Metastatic Lung Carcinoma in the Adrenal Gland (tissue), 1 donor: Measurements from ENCODE around the gene TSPAN11.

DNA sequence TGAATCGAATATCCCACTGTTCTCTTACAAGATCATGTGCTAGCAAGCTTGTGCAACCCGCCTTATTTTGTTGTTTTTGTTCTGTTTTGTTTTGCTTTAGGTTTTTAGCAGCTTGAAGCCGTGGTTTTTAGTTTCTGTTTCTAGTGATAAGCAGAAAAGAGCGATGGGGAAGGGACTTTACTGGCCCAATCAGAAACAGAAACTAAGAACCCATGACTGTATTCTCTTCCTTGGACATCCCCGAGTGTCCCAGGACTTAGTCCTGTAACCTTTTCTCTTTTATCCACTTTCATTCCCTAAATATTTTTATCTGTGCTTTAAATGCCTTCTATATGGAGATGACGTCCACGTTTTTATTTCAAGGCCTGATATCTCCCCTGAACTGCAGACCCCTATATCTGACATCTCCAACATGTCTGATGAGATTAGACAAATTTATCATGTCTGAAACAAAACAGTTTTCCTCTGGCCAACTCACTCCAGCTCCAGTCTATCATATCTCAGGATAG, 353.1 kb downstream of the CCDC91 start:
- PRO-cap, result no peak

- PRO-cap, result no peak
Measured at GRCh38 chr12:28587160-28587540, 396.9 kb downstream of the CCDC91 start.

DNA sequence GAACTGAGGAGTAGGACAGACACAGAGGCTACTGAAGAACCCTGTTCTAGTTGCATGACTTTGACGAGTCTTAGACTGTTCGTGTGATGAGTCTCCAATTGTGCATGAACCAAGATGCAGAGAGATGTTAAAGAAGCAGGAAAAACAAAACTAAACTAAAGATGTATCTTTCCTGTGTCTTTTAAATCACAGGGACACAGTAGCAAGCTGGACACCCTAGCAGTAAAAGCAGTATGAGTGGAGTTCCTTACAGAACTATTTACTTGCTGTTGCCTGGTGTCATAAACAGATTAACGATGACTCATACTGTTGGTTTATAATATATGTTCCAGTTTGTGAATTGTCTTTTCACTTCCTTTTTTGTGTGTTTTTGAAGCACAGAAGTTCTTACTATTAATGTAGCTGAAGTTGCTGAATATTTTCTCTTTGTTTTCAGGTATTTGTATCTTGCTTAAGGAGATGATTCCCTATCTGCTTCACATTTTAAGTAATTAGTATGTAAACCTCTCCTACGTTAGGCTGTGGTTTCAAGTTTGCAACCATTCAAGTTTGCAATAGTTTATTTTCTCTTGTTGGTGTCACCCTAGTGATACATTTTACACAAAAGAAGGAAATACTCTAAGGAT, 15.7 kb downstream of the FAR2 start:
- PRO-cap, result no peak

- PRO-cap, result no peak
Measured at GRCh38 chr12:29208166-29208495, 59.1 kb downstream of the FAR2 start.

- PRO-cap, result bidirectional peak, plus-strand start at chr12:29380730, minus-strand start at chr12:29380612
Measured at GRCh38 chr12:29380340-29381041, 481 bp downstream of the ERGIC2 start.

DNA sequence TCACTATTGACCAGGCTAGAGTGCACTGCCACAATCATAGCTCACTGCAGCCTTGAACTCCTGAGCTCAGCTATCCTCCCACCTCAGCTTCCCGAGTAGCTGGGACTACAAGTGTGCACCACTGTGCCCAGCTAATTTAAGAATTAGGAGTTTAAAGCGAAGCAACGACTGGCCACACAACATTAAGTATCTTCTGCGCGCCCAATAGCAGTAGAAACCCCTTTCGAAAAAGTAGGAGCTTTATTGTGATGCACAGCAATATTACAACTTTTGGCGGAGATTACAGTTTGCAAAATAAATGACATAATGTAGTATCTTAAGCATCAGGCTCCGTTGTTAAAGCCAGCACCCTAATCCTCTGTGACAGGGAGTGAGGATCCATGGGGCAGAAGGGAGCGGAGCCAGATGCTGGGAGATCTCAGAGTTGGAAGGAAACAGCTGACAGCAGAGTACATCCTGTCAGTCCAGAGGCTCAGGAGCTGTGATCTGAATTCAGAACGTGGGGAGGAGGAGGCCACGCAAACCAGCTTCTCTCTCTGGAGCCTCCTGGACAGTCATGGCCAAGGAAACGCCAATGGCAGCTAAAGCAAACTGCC, 55.8 kb downstream of the TMTC1 start:
- PRO-cap, result no peak

DNA sequence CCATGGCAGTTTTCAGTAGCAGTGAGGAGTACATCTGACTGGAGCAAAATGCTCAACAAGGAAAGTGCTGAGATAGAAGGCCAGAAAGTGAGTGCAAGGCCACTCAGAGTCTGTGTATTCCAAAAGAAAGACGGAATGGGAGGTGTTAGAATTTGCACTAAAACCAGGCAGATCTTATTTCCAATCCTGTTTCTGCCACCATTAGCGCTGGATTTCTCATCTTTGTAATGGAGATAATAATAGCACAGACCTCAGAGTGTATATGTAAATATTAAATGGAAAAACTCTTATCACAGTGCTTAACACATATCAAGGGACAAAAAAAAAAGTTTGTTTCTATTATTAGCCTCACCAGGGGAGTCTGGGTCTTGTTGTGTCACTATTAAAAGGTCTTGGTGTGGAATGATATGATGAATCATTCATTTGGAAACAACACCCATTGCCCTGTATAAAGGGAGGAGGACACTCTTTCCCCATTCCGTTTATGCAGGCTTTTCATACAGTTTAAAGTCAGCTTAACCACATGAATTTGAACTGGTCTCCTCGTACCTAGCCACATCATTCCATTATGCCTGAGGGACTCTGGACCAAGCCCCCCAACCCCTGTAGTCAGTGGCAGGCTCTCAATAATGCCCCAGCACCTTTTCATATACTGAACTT, 349.6 kb downstream of the IPO8 start:
- PRO-cap, result no peak

DNA sequence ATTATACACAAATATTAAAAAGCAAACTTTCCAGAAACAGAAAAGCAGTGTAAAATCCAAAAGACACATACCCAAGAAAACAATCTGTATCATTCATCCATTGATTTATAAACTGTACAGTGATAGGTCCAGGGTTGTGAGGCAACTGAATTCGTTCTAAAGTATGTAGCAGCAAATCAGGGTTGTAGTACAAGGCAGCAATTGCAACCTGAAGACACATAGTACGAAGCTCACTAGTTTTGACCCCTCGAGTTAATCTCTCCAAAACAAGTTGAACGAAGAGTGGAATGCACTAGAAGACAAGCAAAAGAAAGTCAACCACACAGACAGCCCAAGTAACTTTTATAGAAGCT, 56.2 kb downstream of the IPO8 start:
- PRO-cap, result no peak

DNA sequence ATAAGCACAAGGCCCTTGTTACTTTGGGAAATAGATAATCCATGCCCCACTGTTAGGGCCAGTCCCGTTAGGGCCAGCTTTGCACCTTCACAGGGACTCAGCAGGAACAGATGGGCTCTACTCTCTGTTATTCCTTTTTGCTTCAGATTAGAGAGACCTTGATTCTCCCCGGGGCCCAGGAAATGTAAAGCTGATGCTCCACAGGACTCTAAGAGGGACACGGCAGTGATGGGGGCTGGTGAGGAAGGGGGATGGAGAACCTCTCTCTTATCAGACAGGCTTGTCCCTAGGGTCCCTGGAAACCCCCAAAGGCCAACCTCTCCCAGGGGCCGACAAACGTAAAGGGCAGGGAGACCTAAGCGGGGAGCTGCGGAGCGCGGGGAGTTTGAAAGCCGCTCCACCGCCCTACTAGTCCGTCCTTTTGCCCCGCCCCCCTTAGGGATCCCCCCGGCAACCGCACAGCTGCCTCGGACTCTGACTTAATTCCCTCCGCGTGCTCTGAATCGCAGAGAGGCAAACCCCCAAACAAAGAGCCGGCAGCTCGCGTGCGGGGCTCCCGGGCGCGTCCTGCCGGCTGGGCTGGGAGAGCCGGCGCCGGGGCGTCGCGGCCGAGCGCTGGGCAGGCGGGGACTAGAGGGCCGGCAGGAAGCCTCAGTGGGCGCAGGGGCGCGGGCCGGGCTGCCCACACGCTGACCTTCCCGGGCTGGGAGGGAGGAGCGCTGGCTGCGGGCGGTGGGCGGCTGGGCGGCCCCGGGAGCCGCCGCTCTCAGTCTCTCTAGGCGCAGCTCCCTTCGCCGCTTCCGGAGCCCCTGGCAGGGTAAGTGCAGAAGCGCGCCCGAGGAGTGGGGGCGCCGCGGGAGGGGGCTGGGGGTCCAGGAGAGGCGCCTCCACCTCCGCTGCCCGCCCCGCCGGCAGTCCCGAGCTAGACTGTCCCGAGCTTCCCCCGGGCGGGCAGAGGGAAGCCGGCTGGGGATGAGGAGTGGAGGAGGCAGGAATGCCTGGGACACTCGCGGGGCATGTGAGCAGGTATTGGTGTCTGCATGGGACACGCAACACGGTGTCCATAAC, at the start of gene TSPAN11:
TSS of gene TSPAN11 (plus strand) at position 769 of the 1,068 bp plus-strand sequence.
- PRO-cap, result no peak

DNA sequence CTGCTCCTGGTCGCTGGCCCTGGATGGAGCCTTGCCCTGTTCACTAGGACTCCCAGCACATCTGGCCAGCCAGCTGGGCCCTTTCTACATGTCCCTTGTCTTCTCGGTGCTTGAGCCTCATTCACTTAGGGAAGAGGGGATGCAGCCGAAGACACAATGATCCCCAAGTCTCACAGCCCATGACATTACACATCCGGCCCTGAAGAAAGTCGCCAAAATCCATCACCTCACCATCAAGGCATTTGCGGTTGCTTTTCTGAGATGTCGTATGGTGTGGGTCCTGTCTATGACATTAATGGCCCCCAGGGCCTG, 19.0 kb downstream of the TSPAN11 start:
- PRO-cap, result no peak

GRCh38 chr12:31324532-31324735, 1.5 kb downstream of the SINHCAF start:
- PRO-cap, result bidirectional peak, plus-strand start at chr12:31324688, minus-strand start at chr12:31324501

DNA sequence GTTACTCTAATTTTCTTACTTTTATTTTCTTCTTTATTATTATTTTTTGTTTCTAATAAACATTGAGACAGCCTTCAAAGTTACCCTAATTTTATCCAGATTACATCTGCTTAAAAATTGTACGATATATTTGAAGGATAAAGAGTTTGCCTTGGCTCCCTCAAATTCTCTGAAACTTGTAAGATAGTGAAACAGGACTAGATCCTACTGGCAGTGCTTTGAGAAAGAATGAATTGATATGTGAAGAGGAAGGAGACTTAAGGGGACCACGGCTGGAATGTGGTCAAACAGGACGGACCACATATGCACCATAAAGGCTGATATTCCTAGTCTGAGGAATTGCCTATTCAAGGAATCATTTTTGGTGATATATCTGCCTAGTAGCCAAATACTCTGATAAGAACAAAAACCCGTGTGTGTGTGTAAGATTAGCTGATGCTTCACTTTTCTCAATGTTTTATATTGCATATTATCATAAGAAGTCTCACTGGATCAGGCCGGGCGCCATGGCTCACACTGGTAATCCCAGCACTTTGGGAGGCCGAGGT, 14.3 kb upstream of the SINHCAF start:
- PRO-cap, result no peak

GRCh38 chr12:31353765-31354529, 28.0 kb upstream of the SINHCAF start:
- PRO-cap, result no peak

- PRO-cap, result unidirectional peak, plus-strand start at chr12:31355682
Measured at GRCh38 chr12:31355410-31355774, 29.4 kb upstream of the SINHCAF start.

DNA sequence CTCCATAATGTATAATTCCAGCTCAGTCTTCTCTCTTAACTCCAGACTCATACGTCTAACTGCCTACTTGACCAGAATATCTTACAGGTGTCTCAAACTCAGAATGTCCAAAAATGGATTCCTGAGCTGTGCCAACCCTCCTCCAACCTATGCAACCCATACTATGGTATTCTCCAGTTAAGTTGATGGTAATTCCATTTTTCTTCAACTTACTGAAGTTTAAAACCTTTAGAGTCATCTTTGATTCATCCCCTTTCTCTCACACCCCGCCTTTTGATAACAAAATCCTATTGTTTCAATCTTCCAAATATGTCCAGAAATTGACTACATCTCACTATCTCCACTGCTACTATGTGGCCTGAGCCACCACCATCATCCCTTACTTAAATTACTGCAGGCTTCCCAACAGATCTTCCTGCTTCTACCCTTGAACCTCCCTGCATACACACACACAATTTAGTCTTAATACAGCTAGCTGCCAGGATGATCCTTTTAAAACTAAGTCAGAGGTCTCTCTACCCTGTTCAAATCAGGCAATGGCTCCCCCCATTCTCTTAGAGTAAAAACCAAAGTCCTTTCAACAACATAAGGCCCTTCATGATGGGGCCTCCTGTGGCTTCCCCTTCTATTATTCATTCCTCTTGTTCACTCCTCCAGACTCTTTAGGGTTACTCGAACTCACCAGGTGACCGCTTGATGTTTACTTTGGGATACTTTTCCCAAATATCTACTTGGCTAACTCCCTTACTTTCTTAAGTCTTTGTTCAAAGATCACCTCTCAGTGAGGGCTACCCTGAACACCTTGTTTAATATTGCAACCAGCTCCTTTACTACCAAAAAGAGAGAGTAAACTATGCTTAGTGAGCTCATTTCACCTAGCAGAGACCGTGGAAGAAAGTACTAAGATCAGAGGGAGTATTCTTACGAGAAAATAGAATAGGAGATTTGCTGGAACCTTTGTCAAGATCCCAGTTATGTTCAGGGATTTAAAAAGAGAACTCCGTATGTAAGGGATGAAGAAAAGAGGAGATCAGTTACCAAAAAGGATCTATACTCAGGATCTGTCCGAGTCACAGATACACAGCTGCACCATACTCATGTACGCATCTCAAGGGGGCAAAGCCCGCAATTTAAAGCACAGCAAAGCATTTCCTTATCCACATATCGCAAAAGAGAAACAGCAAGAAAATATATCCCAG, 30.4 kb downstream of the DENND5B start:
- PRO-cap, result no peak

DNA sequence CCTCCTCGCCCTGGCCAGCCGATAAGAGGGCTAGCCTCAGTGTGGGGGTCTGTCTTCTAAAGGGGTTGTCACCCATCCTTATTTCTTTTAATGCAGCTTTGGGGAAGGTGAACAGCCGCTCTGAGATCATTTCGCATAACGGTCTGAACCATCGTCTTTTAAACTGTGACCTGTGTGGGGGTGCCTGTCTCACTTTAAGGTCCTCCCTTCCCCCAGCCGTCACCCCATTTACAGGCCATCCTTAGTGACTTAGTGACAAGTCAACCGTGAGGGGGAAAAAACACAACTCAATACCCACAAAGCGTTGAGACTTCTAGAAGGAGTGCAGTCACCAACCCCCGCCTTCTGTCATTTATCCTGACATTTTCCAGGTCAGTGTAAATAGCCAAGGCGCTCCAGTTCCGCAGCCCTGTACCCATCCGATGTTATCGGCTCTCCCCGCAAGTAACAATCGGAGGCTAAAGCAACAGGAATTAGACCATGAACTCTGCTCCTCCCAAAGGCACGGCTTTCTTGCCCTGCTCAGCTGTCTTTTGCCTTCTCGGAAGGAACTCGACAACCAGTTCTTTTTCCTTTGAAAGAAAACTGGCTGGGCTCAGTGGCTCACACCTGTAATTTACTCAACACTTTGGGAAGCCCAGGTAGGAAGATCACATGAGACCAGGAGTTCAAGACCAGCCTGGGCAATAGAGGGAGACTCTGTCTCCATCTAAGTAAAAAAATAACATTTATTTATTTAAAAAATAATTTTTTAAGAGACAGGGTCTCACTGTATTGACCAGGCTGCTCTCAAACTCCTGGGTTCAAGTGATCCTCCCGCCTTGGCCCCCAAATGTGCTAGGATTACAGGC, 659 bp upstream of the DENND5B start:
- PRO-cap, result no peak

DNA sequence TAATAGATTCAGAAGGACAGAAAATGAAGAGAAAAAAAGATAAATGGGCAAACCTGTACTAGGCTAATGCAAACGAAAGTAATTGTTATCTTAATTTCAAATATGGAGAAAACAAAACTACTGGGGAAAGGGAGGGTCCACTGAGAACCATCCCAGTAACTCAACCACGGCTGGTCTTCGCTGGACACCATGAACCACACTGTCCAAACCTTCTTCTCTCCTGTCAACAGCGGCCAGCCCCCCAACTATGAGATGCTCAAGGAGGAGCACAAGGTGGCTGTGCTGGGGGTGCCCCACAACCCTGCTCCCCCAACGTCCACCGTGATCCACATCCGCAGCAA, 25.7 kb upstream of the AMN1 start:
- PRO-cap, result no peak

DNA sequence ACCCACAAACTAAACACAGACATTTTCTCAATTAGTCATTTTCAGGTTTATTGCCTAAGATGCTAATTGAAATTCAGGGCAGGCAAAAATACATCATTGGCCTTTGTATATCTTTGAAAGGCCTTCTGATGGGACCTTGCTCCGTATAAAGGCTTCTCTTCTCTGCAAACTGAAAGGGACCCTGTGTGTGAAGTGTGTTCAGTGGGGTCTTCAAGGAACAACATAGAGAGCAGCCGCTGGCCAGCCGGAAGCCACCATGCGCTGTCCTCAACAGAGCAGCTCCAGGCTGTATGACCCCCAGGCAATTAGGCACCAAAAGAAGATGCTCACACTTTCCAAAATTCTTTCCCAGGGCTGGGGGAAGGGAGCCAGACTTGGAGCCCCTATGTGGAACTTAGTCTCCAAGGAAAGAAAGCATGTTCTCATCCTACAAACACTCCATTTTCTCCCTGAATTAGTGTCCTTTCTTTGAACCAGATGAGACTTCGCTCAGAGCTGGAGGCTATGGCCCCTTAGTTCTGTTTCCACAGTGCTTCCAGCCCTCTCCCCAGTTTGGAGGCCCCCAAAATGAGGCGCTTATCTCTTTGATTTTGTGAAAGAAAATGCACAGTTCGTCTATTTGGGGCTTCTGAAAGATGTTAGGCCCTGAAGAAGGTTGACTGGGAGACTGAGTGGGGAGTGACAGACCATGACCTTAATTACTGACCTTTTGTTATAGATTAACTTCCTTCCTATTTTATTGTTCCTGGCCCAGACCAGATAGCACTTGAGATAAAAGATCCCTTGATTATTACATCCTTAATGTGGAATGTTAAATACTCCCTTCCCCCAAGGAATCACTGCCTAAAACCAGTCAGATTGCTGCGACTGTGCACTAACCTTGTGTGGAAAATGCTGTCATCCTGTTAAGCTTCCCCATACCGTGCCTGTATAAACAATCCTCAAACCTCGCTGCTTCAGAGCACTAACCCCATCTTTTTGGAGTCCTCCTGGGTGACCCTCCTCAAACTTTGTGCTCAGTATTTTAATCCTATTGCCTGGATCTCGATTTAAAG, 128.3 kb upstream of the FGD4 start:
- PRO-cap, result no peak

GRCh38 chr12:32379637-32380021, 19.7 kb upstream of the FGD4 start:
- PRO-cap, result unidirectional peak, minus-strand start at chr12:32379819

GRCh38 chr12:32502559-32503082, 103.3 kb downstream of the FGD4 start:
- PRO-cap, result no peak